HEK293 (cell line): ENCODE results near the genes EMID1 and RASL10A.

DNA sequence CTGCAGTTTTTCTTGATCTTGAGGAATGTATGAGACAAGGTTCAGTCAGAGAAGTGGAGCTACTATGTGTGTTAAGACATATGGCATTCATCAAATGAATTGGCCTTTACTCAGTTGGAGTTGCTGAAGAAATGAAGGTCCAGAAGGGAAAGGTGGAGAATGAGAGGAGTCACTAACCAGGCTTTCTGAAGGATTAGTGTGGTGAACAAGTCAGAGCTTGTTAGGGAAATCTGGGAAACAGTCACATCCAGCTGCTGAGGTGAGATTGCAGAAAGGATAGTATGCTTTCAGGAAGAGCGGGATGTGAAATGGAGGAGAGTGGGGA is 11.3 kb upstream of the PITPNB start:
- PRO-cap = no peak
- RRBS, 2 experiments = no CpG with 5 or more reads among the region's 1 CpG

- PRO-cap = no peak
- RRBS, 2 experiments = 70 to 80% methylated on average over 2 of the region's 9 CpGs
These were observed 40.3 kb upstream of the PITPNB start for GRCh38 chr22:27959209-27959971.

DNA sequence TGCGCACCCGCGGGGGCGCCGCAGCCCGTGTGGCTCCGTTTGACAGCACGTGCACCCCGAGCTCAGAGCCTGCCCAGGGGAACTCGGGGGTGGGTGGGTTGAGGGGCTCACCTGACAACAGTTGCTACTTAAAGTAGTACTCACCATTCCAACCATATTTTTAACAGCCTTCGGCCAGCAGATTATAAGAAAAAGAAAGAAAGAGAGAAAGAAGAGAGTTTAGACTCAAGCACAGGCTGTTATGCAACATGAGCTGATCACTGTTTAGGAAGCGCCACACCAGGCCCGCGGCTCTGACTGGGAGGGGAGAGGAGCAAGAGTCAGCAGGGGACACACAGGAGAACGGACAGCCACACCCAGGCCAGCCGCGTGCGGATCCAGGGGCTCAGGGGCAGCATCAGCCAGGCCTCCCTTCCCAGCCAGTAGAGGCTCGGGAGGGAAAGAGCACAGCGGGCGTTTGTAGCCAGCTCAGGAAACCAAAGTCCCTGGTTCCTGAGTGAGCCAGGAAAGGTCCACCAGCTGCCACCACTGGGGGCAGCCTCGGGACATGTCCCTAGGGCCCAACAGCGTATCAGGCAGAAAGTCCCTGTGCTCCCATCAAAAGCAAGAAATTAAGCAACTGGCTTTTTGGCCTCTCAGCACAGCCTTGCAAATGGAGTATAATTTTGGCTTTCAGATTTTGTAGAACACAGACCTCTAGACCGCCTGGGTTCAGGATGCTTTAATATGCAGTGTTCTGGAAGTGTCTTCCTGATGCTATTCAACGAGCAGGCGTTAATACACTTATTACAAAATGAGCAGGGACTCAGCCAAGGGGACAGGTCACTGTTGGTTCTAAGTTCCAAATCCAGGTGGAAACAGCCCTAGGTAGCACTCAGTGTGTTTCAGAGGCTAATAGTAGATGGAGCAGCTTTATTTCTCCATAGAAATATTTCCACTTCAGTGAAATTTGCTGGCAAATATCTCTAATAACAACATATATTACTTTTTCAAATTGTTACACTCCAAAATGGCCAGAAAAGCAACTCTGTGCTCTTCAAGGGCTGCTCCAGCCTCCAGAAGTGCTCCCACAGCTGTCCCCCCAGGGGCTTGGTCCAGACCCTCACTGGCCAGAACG is 71.9 kb upstream of the PITPNB start:
- PRO-cap = no peak
- RRBS, 2 experiments = no CpG with 5 or more reads among the region's 27 CpGs

GRCh38 chr22:28432928-28433364 is 246.7 kb downstream of the TTC28 start:
- PRO-cap = no peak
- RRBS, 2 experiments = no CpG with 5 or more reads among the region's 1 CpG

GRCh38 chr22:28581201-28581665 is 98.4 kb downstream of the TTC28 start:
- PRO-cap = no peak
- RRBS, 2 experiments = no CpG with 5 or more reads among the region's 4 CpGs

- PRO-cap = no peak
- RRBS, 2 experiments = no CpG with 5 or more reads among the region's 4 CpGs
These were observed 95.4 kb downstream of the TTC28 start for GRCh38 chr22:28583909-28584937.

- PRO-cap = no peak
- RRBS, 2 experiments = no CpG with 5 or more reads among the region's 3 CpGs
These were observed 15.7 kb downstream of the CCDC117 start for GRCh38 chr22:28788054-28788797.

DNA sequence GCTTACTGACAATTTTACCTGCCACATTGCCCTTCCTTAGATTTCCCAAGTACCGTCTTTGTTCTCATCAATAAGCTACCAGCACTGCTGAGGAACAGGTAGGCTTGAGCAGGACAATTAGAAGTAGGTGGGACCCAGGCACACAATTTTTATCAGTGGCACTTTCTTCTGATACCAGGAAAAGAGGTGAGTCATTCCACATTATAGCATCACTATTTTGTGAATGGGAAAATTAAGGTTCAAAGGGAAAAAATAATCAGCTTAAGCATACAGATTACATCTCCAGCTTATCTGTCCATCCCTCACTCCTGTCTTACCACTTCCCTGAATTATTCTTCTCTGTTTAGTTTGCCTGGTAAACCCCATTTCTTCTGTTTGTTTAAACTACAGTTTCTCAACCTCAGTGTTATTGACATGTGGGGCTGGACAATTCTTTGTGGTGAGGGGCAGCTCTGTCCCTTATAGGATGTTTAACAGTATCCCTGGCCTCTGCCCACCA is 36.2 kb downstream of the CCDC117 start:
- PRO-cap = no peak
- RRBS, 2 experiments = no CpG with 5 or more reads among the region's 1 CpG

DNA sequence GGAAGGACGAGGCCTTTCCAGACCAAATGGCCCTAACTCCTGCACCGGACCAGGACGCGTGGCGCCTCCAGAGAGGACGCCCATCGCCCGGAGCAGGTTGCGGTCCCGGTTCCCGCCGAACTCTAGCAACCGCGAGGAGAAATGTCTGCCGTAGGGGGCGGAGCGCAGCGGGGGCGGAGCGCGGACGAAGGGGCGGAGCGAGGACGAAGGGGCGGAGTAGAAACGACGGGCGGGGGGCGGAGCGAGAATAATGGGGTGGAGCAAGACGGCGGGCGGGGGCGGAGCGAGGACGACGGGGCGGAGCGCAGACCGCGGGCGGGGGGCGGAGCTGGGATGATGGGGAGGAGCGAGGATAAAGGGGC is 350 bp upstream of the ZNRF3 start:
- PRO-cap = bidirectional peak, plus-strand start outside the sequence, minus-strand start at position 124 of the sequence
- RRBS, 2 experiments = 2 to 3% methylated on average over 7 of the region's 45 CpGs

GRCh38 chr22:29205618-29206572 is at the start of gene EMID1:
EMID1 (plus strand) TSS chr22:29205896.
- PRO-cap = bidirectional peak, plus-strand start at chr22:29205928, minus-strand start at chr22:29205805
- RRBS, 2 experiments = 2% methylated on average over 30 of the region's 93 CpGs

DNA sequence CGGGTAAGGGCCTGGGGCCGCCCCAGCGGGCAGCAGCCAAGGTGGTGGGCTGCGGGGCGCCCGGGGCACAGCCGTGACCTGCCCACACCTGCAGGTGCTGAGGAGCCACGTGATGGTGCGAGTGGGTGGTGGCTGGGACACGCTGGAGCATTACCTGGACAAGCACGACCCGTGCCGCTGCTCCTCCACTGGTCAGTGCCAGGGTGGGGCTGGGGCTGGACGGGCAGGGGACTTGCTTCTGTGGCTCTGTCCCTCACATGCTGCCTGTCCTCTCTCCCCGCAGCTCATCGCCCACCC is 4.0 kb downstream of the GAS2L1 start:
- PRO-cap = no peak
- RRBS, 2 experiments = no CpG with 5 or more reads among the region's 16 CpGs

- PRO-cap = no peak
- RRBS, 2 experiments = 14 to 73% methylated on average over 6 of the region's 21 CpGs
These were observed 4.4 kb downstream of the RASL10A start for GRCh38 chr22:29310959-29311543.

DNA sequence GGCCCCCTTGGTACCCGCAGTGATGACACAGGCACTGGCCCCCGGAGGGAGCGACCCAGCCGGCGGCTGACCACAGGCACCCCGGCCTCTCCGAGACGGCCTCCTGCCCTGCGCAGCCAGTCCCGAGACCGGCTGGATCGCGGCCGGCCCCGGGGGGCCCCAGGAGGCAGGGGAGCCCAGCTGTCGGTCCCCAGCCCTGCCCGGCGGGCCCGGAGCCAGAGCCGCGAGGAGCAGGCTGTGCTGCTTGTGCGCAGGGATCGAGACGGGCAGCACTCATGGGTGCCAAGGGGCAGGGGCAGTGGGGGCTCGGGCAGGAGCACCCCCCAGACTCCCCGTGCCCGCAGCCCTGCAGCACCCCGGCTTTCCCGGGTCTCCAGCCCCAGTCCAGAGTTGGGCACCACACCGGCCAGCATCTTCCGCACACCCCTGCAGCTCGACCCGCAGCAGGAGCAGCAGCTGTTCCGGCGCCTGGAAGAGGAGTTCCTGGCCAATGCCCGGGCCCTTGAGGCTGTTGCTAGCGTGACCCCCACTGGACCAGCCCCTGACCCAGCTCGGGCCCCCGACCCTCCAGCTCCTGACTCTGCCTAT is 3.9 kb downstream of the RASL10A start:
- PRO-cap = no peak
- RRBS, 2 experiments = 74 to 93% methylated on average over 11 of the region's 39 CpGs

- PRO-cap = bidirectional peak, plus-strand start at chr22:29315454, minus-strand start at chr22:29315449; unidirectional peak, minus-strand start at chr22:29315697
- RRBS, 2 experiments = 2% methylated on average over 59 to 67 of the region's 113 CpGs
These were observed at the start of gene RASL10A for GRCh38 chr22:29315208-29316080. RASL10A (minus strand) TSS chr22:29315697.

GRCh38 chr22:29346608-29347209 is 31.2 kb upstream of the RASL10A start:
- PRO-cap = no peak
- RRBS, 2 experiments = no CpG with 5 or more reads among the region's 5 CpGs

GRCh38 chr22:29481690-29482104 is 1.7 kb downstream of the NEFH start:
- PRO-cap = no peak
- RRBS, 2 experiments = no CpG with 5 or more reads among the region's 7 CpGs

GRCh38 chr22:29489900-29490417 is 9.9 kb downstream of the NEFH start:
- PRO-cap = no peak
- RRBS, 2 experiments = no CpG with 5 or more reads among the region's 4 CpGs

GRCh38 chr22:29574775-29575536 is 6.0 kb downstream of the NIPSNAP1 start:
- PRO-cap = no peak
- RRBS, 2 experiments = no CpG with 5 or more reads among the region's 6 CpGs

- PRO-cap = no peak
- RRBS, 2 experiments = 54 to 76% methylated on average over 2 of the region's 8 CpGs
These were observed 13.6 kb downstream of the CABP7 start for GRCh38 chr22:29733338-29733855.

GRCh38 chr22:30076979-30077693 is 3.1 kb upstream of the HORMAD2 start:
- PRO-cap = no peak
- RRBS, 2 experiments = no CpG with 5 or more reads among the region's 3 CpGs